T-cell (primary cell): ENCODE results near the genes PNRC1 and LYRM2.

- PRO-cap, 7 experiments, result peak in 7 of 7 experiments; most common plus-strand start chr6:89080751 (in 7); most common minus-strand start chr6:89080580 (in 7)
Observed at GRCh38 chr6:89080181-89081276, at the start of gene PNRC1. PNRC1 (plus strand) TSS chr6:89080751.

DNA sequence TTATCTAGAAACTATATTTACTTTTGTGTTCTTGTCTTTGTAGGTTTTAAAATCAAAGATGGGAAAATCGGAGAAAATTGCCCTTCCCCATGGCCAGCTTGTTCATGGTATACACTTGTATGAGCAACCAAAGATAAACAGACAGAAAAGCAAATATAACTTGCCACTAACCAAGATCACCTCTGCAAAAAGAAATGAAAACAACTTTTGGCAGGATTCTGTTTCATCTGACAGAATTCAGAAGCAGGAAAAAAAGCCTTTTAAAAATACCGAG is 3.1 kb downstream of the PNRC1 start:
- PRO-cap, 7 experiments, result no peak in any of the 7 experiments

- PRO-cap, 7 experiments, result peak in 1 of 7 experiments; most common plus-strand start chr6:89085024 (in 1)
Observed at GRCh38 chr6:89084962-89085212, 4.3 kb downstream of the PNRC1 start.

- PRO-cap, 7 experiments, result no peak in any of the 7 experiments
Observed at GRCh38 chr6:89164026-89164733, 18.3 kb downstream of the PM20D2 start.

- PRO-cap, 7 experiments, result no peak in any of the 7 experiments
Observed at GRCh38 chr6:89435999-89436618, 3.2 kb downstream of the ANKRD6 start.

DNA sequence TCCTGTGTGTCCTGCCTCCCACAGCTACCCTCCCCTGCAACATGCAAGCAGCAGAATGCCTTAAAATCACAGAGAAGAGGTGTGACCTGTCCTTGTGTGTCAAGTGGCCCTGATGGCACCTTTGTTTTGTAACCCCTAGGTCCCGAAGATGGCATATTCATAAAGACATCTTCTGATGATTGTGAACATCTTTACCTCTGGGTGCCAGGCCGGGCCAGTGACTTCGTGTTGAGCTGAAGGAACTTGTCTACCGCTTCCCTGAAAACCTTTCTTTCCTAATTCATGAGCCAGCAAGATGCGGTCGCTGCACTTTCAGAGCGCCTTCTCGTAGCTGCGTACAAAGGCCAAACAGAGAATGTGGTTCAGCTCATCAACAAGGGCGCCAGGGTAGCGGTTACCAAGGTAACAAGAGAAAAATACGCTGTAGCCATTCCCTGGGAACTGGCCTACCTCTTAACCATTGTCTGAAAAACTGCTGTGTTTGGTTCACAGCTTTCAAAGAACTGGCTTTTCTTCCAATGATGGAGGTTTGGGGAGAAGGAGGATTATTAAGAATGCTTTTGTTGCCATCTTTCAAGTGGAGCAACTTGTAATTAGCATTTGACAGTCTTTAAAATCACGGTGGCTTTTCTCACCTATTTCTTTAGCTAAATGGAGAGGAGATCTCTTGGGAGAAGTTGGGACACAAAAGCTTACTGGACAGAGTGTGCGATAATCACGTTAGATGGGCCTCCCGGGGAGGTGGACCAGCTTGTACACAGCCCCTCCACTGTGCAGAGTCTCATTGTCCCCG is 71.7 kb downstream of the LYRM2 start:
- PRO-cap, 7 experiments, result no peak in any of the 7 experiments

DNA sequence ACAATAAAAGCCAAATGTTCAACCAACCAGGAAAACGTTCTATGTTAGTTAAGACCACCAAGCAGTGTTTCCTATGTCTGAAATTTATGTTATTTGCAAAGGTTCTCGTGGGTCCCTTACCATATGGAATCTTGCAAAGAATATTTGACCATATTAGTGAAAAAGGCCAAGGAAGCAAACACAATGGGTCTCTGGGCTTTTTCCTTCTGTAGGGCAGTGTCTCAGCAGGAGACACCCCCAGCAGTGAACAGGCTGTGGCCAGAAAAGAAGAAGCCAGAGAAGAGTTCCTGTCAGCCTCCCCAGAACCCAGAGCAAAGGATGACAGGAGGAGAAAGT is 15.4 kb downstream of the LYRM2 start:
- PRO-cap, 7 experiments, result no peak in any of the 7 experiments

DNA sequence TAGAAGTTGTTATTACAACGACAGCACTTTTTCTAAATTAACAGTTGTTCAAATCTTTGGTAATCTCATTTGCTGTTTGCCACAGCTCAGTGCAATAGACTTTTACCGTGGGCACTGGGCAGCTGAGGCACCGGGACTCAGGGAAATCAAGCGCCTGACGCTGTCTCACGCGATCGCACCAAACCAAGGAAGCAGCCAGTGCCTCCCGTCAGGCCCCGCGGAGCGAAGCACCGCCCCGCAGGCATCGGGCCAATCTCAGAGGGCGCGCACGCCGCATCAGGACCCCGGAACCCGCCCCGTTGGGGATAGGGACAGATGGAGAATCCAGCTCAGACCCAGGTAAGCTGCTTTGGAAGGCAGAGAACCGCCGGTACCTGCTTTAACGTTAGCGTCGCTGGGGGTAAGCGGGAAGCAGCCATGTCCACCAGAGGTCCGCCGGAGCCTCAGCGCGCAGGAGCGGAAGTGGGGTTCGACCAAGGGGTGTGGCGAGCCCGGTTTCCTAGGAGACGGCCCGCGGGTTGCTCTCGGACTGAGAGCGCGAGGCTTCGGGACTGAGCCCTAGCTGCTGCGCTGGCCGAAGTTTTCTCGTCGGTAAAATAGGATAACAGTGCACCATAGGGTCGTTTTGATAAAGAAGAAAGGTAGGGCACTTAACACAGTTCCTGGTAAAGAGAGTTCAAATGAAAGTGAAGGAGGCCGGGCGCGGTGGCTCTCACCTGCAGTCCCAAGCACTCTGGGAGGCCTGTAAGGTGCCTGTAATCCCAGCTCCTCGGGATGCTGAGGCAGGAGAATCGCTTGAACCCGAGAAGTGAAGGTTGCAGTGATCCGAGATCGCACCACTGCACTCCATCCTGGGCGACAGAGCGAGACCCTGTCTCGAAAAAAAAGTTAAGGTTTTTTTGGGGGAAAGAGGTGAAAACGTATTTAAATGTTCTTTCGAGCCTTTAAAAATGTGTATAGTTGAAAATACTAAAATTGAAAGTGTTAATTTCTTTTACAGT is at the start of gene LYRM2:
Gene LYRM2 (minus strand): TSS at position 450 of the 1,001 bp plus-strand sequence.
- PRO-cap, 7 experiments, result peak in 7 of 7 experiments; most common plus-strand start position 287 of the sequence (in 6); most common minus-strand start position 185 of the sequence (in 7)

DNA sequence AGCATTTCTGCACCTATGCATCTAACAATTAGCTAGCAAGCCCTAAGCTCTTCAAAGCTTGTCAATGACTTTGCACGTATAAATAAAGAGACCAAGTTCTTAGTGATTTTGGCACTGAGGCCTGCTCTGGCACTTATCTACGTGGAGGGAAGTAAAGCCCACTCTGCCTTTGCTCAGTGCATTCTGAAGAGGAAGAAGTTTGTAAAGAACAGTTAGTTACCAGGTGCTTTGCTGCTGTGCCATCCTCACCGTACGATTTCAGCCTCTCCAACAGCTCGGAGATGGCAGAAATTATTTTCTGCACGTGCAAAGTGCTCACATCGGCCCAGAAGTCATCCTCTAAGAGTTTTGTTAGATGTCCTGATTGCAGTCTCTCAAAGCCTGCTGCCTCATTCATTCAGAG is 33.4 kb upstream of the LYRM2 start:
- PRO-cap, 7 experiments, result no peak in any of the 7 experiments

DNA sequence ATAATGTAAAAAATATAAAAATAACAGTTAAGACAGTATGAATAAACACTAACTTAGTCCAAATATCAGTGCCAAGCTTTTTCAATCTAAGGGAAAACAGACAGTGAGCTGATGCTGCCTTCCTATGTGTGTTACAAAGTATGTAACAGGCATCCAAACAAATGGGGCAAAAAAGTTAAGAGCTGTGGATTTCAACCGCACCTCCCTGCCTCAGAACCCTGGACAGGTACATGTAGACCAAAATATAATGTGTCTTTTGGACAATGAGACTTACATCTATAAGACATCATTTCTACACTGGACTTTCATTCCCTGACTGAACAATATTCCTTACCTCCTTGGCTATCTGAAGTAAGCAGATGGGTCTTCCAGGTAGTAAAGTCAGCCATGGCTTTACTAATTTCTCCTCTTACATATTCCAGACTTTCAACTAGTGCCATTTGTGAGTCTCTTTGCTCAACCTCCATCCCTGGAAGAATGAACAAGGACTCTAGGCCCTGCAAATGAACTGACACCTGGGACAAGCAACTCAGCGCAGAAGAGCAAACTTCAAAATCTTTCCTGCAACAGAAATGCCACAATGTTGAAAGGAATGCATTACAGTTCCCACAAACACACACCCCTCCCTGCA is 34.5 kb upstream of the LYRM2 start:
- PRO-cap, 7 experiments, result no peak in any of the 7 experiments

DNA sequence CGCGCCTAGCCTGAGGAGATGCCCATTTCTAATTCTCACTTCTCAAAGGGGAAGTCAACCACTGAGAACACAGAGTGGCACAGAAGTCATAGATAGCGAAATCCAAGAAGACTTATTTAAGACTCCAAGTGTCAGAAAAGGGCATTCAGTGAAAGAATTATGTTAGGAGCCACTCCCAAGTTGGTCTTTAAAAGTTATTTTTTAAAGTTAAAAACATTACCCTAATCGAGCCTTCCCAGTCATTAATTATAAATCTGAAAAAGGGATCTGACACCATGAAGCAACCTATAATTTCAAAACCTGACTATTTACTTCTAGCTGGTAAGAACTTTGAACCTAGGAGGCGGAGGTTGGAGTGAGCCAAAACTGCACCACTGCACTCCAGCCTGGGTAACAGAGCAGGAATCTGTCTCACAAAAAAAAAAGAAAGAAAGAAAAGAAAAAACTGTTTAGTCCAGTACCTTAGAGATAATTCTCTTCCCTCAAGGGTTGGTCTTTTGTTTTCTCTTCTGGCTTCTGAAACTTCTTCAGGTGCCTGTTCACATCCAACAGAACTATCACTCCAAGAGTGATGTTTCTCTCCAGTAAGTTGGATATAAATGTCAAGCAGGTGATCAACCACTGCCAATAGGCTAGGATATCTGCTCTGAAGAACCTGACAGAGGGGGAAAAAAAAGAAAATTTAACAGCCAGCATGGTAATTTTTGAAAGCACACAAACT is 38.5 kb downstream of the MDN1 start:
- PRO-cap, 7 experiments, result no peak in any of the 7 experiments

GRCh38 chr6:90110972-90111365 is 185.7 kb downstream of the BACH2 start:
- PRO-cap, 7 experiments, result peak in 3 of 7 experiments; most common minus-strand start chr6:90111115 (in 2)

DNA sequence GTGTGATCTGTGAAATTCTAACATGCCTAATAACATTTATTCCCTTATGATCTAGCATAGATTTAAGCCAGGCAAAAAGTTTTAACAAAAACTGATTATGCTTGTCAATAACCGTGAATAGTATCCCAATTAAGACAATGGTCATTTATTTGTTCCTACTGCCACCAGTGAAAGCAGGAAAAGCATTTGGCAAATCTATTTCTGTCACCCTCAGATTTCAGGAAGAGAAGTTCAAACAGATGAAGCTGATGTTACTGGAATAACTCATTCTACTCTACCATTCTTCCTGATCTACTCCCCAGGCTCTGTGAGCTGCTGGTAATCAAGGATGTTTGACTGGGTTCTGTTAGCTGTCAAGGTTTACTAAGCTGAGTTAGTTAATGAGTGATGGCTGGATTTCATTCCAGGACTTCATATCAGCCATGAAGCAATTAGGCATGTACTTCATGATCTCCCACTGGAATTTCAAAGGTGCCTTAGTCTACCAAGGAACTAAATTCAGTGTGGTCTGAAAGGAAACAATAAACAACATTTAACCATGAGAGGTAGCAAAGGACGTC is 113.1 kb downstream of the BACH2 start:
- PRO-cap, 7 experiments, result no peak in any of the 7 experiments

DNA sequence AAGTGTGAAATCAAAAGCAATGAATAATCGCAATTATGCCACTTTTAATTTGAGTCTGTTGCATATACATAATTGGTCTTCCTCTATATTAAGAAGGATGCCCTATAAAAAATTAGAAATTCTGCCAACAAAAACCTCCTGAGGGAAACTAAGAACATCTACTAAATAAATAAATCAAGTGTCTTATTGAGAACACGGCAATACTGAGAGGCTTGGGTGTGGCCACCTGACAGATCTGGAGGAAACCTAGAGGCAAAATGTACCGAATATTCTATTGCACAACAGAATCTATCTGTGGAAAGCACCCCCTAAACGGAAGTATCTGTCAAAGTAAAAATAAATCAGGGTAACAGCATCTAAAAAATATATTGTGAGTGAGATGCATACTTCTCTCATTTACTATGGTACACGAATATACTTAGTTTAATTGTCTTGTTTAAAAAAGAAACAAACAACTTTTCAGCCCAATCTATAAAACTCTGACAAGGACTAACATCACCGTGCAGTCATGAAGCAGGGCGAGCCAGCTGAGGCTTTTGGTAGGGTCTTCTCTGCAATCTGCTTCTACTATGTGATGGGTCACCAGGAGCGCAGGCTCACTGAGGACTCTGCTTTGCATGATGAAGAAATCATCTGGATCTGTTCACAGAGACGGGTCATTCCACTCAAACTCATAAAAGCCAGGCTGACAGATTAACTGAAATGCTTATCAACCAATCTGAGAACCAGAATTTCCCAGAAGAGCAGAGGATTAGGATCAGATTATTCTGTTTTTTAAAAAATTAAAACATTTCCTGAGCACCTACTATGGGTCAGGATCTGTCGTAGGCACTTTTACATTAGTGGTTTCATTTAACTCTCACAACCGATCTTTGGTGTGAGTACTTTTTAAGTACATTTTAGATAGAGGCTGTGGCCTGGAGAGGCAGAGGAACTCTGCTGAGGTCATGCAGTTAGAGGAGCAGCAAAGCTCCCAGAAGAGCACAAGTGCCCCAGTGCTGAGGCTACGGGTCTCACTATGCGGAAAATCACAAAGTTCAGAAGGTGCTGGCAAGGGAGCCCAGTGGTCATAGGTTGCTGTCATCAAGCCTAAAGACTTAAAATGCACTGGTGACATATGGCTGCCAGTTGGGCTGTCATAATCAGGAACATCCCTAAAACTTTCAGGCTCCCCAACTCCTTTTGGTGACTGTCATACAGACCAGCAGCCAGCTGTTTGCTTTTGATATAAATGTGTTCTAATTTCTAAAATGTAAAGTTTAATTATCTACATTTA is 109.2 kb downstream of the BACH2 start:
- PRO-cap, 7 experiments, result peak in 4 of 7 experiments; most common plus-strand start position 328 of the sequence (in 1); most common minus-strand start position 261 of the sequence (in 4)

GRCh38 chr6:90292881-90293797 is 3.5 kb downstream of the BACH2 start:
- PRO-cap, 7 experiments, result peak in 1 of 7 experiments; most common minus-strand start chr6:90293295 (in 1)

DNA sequence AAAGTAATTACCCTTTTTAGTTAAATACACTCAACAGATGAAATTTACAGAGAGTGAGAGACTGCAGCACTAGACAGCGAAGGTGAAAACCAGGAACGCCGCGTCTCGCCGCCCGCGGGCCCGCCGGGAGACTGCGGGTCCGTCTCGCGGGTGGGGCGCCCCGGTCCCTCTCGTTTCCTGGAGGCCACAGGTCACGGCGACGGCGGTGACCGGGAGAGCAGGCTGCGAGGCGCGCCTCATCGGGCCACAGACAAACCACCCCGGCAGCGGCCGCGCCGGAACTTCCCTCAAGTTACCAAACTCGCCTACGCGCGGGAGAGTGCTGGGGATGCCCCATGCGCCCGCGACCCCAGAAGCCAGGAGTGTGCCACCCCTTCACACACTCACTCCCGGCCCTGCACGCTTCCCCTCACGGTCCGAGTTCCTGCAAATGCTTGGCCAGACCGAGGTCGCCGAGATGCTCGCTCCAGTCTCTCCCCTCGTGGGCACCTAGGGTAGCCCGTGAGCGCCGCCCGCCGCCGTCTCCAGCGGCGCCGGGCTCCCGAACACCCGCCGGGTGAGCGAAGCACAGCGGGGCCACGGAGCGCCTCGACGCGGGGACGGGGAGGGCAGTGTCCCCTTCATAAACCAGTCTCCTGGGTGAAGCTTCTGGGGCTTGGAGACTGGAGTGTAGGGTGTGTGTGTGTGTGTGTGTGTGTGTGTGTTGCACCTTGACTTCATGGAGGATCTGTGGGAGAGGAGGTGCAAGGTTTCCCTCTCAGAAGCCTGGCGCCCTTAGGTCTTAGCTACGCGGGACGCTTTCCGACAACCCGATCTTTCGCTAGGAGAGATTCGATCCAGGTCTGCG is 1.4 kb downstream of the BACH2 start:
- PRO-cap, 7 experiments, result peak in 7 of 7 experiments; most common plus-strand start position 49 of the sequence (in 4); most common minus-strand start position 284 of the sequence (in 6)

DNA sequence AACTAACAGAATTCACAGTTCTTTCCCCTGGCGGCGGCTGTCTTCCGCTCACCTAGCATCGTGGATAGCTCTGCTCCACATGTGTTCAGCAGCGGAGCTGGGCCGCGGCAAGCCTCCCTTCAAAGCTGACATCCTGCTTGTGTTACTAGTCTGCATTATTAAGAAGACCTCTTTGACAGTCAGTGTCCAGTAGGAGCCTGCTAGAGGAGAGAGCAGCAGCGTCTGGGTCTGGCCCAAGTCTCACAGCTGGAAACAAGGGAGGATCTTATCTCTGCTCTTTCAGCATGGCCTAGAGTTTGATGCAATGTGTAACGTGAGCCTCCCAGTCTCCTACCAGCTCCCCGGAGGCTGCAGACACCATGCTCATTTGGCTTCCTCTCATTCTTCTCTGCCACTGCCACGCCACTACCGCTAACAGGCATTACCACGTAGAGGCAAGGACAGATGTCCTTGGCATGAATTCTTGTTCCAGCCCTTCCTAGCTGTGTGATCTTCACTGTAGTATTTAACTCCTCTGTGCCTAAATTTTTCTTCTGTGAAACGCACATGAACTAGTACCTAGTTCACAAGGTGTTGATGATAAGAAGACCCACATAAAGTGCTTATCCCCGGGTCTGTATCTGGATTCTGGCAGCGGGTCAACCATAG is 107.0 kb upstream of the BACH2 start:
- PRO-cap, 7 experiments, result no peak in any of the 7 experiments

DNA sequence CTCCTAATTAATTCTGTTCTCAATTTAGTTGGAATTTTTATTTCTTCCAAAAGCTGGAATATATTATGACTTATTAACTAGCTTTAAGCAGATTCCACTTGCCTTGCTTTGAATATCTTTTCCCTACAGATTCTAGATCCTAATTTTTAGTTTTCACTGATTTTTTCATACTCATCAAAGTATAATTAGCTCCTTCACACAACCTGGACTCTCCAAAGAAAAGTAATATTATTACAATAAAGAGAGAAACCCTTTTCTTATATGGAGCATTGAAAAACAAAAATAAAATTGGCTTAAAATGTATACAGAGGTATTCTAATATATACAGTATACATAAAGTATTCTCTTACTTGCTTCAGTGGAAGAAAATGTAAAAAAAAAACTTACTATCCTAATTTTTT is 894.6 kb downstream of the EPHA7 start:
- PRO-cap, 7 experiments, result no peak in any of the 7 experiments

DNA sequence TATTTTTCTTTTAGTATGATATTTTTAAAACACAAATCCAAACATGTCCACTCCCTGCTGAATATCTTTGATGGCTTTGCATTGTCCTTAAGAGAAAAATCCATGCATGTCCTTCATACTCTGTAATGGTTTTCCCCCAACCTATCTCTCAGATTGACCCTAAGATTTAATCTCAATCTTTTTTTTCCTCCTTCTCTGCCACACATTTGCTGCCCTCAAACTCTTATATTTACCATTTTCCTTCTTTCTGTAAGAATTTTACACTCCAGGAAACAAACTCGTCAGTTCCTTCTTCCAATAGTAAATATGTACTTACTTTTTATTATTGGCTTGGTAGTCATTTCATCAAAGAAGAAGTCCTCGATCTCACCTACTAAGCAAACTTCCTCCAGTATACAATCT is 673.5 kb downstream of the EPHA7 start:
- PRO-cap, 7 experiments, result no peak in any of the 7 experiments

DNA sequence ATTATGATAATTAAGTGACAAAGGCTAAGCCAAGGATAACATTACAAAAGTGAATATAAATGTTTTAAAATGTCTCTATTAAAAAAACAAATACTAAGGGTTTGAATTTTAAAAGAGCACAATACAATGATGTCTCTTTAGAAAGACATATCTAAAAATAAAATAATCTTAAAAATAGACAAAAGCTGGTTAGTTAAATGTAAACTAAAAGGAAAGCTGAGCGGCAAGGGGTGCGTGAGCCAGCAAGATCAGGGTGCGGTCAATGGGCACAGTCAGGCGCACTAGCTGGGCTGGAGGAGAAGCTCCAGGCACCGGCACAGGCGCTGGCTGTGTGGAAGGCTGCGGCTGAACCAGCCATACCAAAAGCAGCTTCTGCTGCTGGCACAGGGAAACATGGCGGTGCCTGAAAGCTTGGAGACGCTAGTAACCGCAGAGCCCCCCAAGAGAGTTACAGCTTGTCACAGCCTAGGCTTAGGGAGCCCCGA is 58.9 kb upstream of the MANEA start:
- PRO-cap, 7 experiments, result no peak in any of the 7 experiments